Helper T cell (primary cell): ENCODE results near the genes DCTN1, RTKN and INO80B.

GRCh38 chr2:74094060-74094767, 53.5 kb downstream of the BOLA3 start:
- PRO-cap, 2 experiments = no peak in any of the 2 experiments

DNA sequence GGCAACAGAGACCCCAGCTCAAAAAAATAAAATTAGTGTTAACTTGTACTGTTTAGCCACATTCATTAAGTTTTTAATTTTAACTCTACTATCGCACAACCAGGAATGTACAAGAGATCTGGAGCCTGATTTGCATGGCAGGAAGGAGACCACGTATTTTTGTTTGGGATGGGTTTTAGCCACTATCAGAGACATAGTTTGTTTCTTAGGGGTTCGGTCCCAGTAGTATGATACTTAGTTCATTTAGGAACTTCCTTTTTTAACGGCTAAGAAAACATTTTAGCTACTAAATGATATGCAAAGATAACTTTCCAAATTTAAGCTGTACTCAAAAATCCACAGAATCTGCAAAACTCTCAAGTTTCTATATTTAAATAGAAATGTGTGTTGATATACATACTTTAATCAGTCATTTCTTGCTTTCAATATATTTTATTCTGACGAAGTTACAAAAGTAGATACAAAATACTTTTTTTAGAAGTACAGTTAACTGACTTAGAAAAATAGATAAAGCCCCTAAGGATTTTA, 4.5 kb upstream of the BOLA3 start:
- PRO-cap, 2 experiments = no peak in any of the 2 experiments

- PRO-cap, 2 experiments = no peak in any of the 2 experiments
Observed at GRCh38 chr2:74167523-74167931, 11.2 kb downstream of the MOB1A start.

DNA sequence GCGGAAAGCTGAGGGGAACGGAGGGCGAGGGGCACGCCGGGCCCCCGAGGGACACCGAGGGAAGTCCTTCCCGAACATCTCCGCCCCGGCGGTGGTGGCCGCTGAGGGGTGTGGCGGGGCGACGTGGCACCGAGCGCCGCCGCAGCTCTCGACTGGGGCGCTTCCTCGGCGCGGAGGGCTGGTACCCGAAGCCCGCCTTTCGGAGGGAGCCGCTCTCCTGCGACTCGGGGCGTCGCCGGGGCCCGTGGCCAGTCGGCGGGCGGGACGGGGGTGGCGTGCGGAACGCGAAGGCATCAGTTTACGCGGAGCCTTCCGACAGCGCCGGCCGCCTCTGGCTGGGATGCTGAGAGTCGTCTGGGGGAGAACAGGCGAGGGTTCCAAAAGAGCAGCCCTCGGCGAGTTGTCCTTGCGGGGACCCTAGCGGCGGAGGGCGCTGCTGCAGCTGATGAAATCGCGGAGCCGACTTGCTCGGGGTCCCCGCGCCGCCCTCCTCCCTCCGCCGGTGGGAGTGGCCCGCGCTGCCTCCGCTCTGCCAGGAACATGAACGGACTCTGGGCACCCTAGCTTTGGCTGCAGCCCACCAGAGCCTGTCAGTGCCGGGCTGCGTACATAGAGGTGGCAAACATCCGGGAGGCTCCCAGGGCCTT, 478 bp downstream of the MTHFD2 start:
- PRO-cap, 2 experiments = peak in 2 of 2 experiments; most common plus-strand start position 296 of the sequence (in 2); most common minus-strand start position 356 of the sequence (in 2)

GRCh38 chr2:74218000-74218556, 19.7 kb downstream of the MTHFD2 start:
- PRO-cap, 2 experiments = no peak in any of the 2 experiments

GRCh38 chr2:74290036-74290483, 53.2 kb downstream of the SLC4A5 start:
- PRO-cap, 2 experiments = no peak in any of the 2 experiments

- PRO-cap, 2 experiments = no peak in any of the 2 experiments
Observed at GRCh38 chr2:74349686-74350070, 6.5 kb upstream of the SLC4A5 start.

DNA sequence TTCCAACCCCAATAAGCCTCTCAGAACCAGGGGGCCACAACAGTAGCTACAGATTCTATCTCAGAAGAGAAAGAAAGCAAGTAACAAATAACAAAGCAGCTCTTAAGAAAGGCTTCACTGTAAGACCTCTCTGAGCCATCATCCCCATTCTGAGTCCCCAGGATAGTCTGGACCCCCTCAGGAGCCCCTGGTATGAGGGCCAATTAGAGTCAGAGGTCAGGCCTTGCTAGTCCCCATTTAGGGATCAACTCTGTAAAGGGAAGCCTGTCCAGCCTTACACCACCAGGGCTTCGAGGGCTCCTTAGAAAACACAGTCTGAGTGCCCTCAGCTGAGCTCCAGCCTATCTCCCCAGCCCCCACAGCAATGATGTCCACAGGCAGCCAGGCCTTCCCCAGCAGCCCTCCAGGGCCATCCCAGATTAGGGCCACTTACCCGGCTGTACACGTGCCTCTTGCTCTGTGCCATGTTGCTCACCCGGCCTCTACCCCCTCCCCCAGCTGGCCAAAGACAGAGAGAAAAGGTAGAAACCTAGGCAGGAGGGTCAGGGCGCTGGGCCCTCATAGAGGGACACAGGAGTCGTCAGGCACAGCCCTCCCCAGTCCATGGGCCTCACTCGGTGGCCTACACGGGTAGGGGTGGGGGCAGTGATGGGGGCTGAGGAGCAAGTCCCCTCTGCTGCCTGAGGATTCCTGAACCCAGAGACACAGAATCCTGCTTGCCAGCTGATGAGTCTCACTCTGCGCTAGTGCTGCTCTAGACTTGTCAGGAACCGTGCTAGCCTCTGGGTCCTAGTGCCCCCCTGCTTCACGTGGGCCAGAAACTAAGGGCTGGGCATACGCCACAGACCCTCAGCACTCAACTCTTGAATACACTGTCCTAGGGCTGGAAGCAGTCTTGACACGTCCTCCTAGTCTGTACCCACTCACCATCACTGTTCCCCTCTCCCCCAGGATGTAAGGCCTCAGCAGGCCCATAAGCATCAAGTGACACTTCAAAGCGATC, at the start of gene DCTN1:
Gene DCTN1, minus strand, starts transcription at position 740 of the 1,003 bp plus-strand sequence.
- PRO-cap, 2 experiments = no peak in any of the 2 experiments

DNA sequence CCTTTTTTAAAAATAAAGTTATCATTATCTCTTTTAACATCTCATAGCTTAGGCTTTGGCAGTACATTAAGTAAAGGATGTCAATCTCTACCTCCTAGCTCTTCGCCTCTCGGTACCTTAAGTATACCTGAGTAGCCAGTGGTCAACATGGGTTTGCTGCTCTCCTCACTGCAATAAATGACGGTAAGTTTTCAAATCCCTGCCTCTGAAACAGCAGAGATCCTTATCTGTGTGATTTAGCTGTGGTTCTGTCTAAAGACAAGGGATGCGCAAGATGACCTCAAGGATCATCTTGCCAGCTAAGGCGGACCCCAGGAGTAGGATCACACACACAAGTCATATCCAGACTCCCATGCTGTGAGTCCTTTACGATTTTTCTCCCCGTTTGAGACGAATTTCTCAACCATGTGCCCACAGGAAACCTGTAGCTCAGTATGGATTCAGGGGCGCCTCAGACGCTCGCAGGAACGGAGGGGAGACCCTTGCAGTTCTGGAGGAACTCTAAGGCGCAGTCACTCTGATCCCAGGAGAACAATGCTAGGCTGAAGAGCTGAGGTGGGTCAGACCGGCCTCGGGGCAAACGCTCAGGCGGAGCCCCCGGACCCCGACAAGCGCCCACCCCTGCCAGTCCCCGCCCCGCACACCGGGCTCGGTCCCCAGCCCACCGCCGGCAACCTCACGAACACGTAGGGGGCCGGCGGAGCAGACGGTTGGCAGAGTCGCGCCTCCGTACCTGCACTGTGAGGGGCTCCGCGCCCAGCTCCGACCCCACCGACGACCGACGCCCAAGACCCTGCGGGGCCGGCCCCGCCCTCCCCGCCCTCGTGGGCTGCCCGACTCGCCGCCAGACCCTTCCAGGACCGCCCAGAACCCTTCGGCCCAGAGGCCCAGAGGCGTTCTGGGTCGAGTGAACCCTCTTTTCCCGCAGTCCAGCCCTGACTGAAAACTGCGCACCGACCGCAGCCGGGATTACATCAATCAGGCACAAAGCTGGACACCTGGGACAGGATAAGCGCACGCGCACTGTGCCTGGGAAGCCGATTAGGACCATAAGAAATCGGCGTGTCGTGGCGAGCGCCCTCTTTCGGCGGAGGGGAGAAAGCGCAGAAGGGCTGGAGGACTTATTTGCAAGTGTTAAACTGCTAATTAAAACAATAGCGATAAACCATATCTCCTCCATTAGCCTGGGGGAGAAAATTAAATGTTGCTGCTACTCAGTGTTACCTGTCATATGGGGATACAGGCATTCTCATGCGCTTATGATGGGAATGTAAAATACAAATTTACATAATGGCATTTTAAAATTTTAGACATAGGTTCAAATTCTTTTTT, 11.4 kb upstream of the DCTN1 start:
- PRO-cap, 2 experiments = peak in 2 of 2 experiments; most common plus-strand start position 427 of the sequence (in 2); most common minus-strand start position 941 of the sequence (in 2)

DNA sequence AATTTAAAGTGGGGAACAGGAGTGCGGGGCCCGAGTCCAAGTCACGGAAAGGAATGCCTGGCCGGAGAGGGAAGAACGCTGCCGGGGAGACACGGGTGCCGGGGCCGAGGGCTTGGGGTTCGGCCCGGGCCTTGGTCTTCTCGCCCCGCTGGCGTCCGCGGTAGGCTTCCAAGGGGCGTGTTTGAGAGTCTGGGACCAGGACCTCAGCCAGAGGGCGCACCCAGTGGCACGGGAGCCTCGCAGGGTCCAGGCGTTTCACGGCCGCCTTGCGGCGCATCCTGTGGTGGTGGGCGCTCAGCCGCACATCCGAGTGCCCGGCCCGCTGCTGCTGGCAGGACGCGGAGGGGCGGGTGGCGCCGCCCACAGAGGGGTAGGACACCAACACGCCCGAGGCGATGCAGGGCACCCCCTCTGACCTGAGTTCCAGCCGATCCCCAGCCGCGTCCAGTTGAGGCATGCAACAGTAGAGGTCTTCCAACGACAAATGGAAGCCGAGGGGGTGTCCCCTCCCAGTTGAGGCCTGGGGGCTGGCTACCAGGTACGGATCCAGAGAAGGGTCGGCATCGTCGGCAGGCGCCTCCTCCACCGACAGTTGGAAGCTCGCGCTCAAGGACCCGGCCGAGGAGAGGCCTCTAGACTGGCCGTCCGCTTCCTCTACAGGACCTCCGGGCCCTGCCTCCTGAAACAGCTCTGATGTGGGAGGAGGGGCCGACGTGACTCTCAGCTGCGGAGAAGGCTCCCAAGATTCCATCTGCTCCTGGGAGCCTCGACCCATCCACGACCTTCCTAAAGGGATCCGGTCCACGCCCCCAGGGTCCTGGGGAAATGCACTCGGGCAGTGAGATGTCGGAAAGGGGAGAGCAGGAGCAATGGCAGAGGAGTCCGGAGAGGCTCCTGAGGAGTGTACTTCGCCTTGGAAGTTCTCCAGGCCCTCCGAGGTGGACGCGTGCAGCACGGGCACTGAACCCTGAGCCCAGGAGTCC, 6.3 kb downstream of the C2orf81 start:
- PRO-cap, 2 experiments = no peak in any of the 2 experiments

- PRO-cap, 2 experiments = no peak in any of the 2 experiments
Observed at GRCh38 chr2:74420587-74421175, 738 bp downstream of the C2orf81 start.

- PRO-cap, 2 experiments = no peak in any of the 2 experiments
Observed at GRCh38 chr2:74441351-74442676, at the start of gene RTKN. RTKN (minus strand) TSS chr2:74441937.

- PRO-cap, 2 experiments = peak in 2 of 2 experiments; most common plus-strand start chr2:74455117 (in 2); most common minus-strand start chr2:74454823 (in 1)
Observed at GRCh38 chr2:74454563-74455656, at the start of gene INO80B. INO80B (plus strand) TSS chr2:74455087.

GRCh38 chr2:74462426-74463009, 2.7 kb downstream of the MOGS start:
- PRO-cap, 2 experiments = no peak in any of the 2 experiments

DNA sequence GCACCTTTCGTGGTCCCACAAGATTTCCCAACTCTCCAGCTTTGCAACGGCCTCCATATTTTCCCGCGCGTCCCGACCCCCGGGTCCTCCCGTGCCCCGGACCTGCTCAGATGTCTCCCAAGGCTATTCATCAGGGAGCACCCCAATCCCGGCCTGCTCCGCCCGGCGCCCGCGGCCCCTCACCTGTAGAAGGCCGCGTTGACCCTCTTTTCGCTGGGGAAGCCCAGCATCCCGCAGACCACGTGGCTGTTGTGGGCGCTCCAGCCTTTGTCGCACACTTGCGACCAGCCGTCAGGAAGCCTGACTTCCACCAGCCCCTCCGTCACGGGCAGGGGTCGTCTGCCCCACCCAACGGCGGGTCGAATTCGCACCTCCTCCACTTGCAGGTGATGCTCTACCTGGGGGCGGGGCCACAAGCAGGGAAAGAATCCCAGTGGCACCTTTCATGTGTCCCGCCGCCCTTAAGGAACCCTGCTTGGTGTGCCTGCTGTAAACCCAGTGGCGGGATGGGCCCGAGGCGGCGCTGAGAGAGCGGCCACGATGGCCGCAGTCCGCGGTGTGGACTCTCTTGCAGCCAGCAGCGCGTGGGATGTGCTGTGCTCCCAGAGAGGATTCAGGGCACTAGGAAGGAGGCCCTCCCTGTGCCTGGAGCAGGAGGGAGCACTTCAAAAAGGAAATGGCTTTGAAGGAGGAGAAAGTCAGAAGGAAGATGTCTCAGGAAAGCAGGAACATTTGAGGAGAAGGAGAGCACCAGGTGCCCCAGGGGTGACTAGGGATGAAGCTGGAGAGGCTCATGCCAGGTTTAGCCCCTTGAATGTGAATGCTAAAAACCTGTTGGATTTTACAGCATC, 4.3 kb downstream of the LOXL3 start:
- PRO-cap, 2 experiments = no peak in any of the 2 experiments

DNA sequence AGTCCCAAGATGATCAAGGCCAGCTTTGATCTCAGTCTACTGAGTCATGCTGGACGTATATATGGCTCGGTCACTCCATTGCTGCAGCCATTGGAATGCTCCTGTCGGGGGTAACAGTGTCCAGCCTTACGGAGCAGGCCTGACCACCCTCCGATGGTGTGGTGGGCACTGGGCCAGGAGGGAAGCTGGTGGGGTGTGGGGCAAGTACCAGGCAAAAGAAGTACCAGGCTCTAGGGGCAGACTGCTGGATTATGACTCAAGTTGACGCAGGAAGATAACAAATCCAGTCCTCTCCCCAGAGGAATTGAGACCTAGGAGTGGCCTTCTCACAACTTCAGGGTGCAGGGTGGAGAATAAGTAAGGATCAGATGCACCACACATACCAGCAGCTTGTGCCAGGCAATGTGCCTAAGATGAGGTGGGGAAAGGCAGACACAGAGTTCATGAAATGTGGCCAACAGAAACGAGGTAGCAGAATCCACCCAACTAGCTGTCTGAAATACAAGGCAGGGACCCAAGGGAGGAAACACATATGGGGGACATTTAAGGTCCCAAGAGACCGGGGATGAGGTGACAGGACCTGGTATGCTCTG, 37.9 kb downstream of the SEMA4F start:
- PRO-cap, 2 experiments = no peak in any of the 2 experiments

DNA sequence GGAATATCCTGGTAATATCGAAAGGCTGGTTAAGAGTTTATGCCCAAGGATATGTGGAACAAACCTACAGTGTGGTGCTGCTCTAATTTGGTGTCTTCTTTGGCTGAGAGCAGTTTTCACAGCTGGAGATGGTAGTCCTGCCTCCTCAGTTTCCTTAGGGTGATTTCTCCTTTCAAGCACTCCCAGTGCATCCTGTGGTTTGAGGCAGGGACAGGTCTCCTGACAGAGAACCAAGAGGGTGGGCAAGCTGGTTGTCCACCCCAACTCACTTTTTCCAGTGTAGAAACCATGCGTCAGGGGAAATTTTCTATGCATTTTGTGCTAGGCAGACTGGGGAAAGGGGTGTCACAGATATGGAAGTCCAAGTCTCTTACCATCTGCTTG, 76.7 kb downstream of the SEMA4F start:
- PRO-cap, 2 experiments = no peak in any of the 2 experiments

DNA sequence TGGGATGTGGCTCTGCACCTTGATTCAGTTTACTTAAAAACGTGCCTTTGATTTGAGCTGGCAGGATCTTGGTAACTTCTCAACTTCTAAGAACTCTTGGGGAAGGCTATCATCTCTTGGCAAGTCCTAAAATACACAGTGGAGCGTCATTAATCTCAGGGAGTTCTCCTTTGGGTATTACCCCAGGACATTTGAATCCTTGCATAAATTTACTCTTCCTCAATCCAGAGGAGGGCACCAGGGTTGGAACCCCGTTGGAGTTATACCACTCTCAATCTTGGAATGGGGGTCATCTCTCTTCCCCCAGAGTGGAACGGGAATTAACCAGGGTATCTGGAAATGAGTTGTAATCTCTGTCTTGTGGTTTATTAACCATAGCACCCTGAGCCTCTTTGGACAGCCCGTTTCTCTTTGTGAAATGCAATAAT, 2.1 kb downstream of the HK2 start:
- PRO-cap, 2 experiments = no peak in any of the 2 experiments

DNA sequence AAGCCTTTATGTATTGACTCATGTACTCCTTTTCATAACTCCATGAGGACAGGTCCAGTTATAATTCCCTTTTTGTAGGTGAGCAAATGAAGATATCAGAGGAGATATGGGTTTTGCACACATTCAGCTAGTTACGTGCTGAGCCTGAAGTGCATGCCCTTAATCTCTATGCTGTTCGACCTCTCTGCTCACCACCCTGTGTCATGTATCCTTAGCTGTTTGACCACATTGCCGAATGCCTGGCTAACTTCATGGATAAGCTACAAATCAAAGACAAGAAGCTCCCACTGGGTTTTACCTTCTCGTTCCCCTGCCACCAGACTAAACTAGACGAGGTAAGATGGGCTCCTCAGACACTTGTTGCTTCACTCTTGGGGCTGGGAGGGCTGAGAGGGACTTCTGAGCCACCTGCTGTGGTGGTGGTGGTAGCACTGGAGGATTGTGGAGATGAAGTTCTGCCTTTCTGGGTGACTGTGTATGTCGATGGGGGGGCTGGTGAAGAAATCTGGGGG, 38.2 kb downstream of the HK2 start:
- PRO-cap, 2 experiments = no peak in any of the 2 experiments

- PRO-cap, 2 experiments = no peak in any of the 2 experiments
Observed at GRCh38 chr2:74873871-74874614, 40.1 kb downstream of the HK2 start.